Metastatic Pancreatic Carcinoma in the Ovary (tissue), 1 donor: Measurements from ENCODE around the genes GON7, UBR7 and FAM181A.

DNA sequence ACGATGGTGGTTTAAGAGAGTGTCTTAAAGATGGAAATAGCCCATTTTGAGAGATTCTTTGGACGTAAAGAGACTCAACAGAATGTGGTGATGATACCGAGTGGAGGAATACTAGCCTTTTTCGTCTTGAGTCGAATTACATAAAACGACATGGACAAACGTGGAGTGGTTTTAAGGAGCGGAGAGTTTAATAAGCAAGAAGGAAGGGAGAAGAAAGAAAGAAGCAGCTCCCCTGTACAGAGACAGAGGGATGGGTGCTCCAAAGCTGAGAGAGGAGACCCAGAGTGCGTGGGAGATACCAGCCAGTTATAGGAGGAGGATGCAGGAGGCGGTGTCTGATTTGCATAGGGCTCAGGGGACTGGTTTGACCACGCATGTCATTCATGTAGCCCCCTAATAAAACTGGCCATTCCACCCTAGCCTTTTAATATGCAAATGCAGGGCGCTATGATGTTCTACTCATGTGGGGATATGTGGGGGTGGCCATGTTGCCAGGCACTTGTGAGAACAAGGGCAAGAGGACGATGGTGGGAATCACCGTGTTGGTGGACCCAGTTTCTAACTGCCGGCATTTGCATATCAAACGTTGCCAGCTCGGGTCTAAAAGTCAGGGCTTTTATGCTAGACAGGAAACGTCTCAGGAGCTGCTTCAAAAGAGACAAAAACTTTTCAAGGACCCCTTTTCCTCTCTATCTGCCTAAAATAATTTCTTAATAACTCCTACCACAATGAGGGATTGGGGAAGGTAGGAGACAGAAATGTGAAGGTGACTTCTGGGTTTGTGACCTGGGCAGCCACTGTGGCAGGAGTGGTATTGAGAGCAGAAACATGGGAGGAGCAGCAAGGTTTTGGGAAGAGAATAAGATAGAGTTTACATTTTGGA, 2.0 kb upstream of the ATXN3 start:
- PRO-cap, result no peak

- PRO-cap, result no peak
These were observed 86.0 kb downstream of the SLC24A4 start for GRCh38 chr14:92408853-92409552.

DNA sequence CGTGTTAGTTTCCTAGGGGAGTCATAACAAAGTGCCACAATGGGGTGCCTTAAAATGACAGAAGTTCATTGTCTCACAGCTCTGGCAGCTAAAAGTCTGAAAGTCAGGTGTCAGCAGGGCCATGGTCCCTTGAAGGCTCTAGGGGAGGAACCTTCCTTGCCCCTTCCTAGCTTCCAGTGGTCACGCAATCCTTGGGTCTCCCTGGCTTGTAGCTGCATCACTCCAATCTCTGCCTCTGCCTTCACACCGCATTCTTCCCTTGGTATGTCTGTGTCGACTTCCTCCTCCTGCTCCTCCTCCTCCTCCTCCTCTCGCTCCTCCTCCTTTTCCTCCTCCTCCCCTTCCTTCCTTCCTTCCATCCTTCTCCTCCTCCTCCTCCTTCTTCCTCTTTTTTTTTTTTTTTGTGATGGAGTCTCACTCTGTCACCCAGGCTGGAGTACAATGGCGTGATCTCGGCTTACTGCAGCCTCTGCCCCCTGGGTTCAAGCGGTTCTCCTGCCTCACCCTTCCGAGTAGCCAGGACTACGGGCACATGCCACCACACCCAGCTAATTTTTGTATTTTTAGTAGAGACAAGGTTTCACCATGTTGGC, 25.8 kb upstream of the RIN3 start:
- PRO-cap, result no peak

GRCh38 chr14:92490142-92490907, 23.3 kb upstream of the RIN3 start:
- PRO-cap, result no peak

- PRO-cap, result no peak
These were observed 18.9 kb downstream of the RIN3 start for GRCh38 chr14:92532060-92533340.

- PRO-cap, result no peak
These were observed 21.7 kb downstream of the RIN3 start for GRCh38 chr14:92535177-92535732.

GRCh38 chr14:92549839-92550319, 36.3 kb downstream of the RIN3 start:
- PRO-cap, result no peak

DNA sequence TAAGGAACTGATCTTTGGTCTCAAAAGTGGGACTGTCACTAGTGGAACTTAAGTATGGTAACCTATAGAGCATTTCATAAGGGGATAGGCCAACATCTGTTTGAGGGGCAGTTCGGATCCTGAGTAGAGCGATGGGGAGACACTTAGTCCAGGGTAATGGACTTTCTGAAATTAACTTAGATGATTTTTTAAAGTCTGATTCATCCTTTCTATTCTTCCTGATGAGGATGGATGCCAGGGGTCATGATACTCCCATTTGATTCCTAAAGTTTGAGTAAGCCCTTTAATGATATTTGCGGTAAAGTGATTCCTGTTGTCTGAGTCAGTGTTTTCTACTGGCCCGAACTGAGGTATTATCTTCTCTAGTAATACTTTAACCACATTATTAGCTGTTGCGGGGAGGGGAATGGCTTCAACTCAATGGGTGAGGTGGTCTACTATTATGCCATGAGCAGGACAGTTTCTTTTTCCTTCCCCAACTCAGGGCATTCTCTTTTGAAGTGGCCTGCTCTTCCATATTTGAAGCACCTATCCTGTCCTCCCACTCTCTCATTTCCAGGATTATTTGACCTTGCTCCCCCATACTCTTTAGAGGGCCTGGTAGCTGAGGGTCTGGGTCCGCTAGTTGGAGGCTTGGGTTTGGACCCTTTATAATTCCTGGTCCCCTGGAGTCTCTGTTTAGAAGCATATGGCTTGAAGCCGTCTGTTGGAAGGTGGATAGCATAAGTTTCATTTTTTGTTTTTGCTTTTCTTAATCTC, 111.7 kb downstream of the RIN3 start:
- PRO-cap, result no peak

DNA sequence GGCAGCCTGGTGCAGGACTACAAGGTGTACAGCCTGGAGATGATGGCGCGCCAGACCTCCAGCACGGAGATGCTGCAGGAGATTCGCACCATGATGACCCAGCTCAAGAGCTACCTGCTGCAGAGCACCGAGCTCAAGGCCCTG, 95.7 kb downstream of the LGMN start:
- PRO-cap, result no peak

DNA sequence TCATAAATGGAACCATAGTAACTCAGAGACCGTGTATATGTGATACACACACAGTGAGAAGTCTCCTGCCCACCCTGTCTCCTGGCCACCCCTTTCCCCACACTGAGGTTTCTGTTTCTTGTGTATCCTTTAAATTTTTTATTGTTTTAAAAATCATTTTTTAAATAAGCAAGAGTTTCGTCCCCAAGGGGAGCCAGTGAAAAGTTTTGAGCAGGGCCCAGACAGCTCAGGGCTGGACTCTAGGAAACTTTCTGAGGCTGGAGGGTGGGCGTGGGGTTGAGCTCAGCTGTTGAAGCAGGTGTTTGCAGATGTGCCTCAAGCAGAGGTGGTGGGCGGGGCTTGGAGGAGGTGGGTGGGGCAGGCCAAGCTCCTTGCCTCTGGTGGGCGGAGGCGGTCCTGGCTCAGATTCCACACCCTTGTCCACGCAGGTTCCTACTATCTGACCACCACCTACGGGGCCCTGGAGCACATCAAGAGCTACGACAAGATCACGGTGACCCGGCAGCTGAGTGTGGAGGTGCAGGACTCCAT, 63.8 kb downstream of the LGMN start:
- PRO-cap, result no peak

GRCh38 chr14:92724285-92725196, 23.9 kb downstream of the LGMN start:
- PRO-cap, result no peak

GRCh38 chr14:93017212-93018057, 94.5 kb downstream of the CHGA start:
- PRO-cap, result no peak

DNA sequence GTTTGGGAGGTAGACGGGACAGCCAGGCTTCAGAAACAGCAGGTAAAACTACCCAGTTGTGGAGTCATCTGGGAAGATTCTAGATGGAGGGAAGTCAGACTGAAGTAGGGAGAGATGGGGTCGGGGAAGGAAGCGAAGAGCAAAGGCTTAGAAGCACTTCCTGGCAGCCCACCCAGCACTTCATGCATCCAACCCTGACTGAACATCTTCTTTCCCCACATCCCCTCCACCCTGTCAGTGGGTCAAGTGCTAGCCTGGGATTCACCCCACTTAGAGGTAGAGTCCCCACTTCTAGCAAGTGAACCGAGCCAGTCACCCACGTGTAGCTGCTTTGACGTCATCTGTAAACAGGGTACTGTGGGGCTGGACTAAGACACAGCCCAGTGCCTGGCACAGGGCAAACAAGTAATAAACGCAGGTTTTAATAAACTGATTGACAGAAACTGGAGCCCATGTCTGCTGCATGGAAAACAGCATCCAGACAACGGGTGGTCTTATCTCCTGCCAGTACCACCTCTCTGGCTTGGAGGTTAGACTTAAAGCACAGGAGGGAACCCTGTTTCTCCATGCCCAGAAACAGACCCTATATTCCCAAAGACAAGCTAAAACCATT, 61.7 kb downstream of the ITPK1 start:
- PRO-cap, result no peak

- PRO-cap, result no peak
These were observed 22.1 kb upstream of the ITPK1 start for GRCh38 chr14:93137761-93138223.

DNA sequence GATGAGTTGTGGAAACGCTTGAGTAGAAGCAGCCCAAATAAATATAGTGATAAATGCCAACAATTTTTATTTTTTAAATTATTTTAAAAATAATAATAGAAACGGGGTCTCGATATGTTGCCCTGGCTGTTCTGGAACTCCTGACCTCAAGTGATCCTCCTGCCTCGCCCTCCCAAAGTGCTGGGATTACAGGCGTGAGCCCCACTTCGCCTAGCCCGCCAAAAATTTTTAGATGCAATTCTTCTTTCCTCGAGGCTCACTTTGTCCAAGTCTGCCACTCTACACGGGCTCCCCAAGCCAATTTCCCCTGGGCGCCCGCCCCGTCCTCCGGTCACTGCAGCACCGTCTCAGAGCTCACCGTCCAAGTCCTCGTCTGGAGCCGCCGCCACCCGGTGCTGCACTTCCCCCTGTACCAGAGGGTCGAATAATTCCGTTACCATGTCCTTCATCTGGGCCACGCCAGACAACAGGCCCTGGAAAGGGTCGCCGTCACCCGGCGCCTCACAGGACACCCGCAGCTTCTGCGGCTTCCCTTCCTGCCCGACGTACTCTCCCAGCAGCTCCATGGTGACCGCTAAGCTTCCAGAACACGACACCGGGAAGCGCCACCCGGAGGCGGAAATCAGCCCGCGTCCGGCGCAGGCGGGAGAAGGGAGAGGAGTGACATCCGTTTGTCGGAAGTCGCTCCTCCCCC, at the start of gene GON7:
TSS of gene GON7 (minus strand) at position 594 of the 694 bp plus-strand sequence.
- PRO-cap, result bidirectional peak, plus-strand start outside the sequence, minus-strand start at position 594 of the sequence

DNA sequence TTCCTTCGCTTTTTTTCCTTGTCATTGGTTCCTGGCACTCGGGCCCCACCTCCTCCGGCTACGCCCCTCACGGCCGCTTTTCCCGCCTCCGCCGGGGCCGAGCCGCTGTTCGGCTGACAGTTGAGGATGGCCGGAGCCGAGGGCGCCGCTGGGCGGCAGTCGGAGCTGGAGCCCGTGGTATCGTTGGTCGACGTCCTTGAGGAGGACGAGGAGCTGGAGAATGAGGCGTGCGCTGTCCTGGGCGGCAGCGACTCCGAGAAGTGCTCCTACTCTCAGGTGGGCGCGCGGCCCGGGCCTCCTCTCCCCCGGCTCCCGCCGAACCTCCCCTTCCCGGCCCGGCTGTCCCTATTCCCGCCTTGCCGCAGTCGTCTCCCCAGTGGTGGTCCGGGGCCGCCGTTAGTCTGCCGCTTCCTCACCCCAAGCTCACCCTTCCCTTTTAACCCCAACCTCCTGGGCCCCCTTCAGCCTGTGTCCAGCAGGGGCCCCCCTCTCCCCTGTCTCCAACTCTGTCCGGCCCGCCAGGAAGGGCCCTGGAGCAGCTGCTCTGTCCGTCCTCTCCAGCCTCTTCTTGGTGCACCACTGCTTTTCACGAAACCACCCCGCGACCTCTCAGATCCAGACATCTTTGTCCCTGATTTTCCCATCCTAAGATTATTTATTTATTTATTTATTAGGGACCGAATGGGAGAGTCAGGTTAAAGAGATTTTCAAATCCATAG, at the start of gene UBR7:
TSS of gene UBR7 (plus strand) at position 91 of the 719 bp plus-strand sequence.
- PRO-cap, result bidirectional peak, plus-strand start at position 116 of the sequence, minus-strand start outside the sequence

DNA sequence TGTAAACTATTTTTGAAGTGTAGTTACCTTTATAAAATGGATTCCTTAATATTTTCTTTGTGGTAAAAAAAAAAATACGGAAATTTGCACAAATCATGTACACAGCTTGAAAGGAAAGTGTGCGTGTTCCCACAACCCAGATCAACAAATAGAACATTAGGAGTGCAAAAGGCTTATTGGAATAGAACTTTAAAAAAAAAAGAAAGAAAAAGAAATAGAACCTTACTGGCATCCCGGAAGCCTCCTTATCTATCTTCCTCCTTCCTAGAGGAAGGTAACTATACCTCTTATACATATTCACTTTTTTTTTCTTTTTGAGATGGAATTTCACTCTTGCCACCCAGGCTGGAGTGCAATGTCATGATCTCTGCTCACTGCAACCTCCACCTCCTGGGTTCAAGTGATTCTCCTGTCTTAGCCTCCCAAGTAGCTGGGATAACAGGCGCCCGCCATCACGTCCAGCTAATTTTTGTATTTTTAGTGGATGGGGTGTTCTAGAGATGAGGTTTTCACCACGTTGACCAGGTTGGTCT, 1.5 kb downstream of the UBR7 start:
- PRO-cap, result no peak

DNA sequence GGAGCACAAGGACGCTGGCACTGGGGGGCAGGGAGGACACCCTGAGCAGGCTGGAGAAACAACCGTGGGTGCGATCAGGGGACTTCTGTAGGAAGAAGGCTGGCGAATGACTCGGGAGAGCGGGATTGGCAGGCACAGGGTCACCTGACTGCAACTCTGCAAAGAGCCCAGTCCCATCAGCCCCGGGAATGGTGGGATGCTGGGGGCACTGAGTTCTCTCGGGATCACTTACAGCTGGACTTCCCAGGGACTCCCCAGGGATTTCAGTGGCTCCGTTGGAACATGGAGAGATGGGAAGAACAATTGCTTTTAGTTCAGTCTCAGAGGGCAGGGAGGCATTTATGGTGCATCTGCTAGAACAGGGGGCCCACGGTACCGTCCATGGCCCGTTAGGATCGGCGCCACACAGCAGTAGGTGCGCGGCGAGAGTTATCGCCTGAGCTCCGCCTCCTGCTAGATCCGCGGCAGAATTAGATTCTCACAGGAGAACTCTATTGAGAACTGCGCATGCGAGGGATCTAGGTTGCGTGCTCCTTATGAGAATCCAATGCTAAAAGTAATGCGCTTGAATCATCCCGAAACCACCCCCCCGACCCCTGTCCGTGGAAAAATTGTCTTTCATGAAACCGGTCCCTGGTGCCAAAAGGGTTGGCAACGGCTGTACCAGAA, 24.4 kb downstream of the UBR7 start:
- PRO-cap, result bidirectional peak, plus-strand start at position 188 of the sequence, minus-strand start at position 76 of the sequence

DNA sequence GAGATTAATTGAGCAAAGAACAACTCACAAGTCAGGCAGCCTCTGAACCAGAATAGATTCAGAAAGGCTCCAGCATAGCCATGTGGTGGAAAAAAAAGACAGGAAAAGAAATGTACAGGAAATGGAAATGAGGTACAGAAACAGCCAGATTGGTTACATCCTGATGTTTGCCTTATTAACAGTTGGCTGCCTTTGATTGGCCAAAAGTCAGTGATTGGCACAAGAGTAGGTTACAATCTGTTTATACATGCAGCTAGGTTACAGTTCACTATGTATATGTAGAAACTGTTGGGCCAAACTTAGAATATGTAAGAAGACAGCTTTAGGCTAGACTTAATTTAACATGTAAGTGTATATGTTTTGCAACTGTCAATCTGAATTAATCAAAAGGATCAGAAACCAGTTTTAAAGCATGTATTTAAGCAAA, 118.9 kb downstream of the UNC79 start:
- PRO-cap, result no peak

DNA sequence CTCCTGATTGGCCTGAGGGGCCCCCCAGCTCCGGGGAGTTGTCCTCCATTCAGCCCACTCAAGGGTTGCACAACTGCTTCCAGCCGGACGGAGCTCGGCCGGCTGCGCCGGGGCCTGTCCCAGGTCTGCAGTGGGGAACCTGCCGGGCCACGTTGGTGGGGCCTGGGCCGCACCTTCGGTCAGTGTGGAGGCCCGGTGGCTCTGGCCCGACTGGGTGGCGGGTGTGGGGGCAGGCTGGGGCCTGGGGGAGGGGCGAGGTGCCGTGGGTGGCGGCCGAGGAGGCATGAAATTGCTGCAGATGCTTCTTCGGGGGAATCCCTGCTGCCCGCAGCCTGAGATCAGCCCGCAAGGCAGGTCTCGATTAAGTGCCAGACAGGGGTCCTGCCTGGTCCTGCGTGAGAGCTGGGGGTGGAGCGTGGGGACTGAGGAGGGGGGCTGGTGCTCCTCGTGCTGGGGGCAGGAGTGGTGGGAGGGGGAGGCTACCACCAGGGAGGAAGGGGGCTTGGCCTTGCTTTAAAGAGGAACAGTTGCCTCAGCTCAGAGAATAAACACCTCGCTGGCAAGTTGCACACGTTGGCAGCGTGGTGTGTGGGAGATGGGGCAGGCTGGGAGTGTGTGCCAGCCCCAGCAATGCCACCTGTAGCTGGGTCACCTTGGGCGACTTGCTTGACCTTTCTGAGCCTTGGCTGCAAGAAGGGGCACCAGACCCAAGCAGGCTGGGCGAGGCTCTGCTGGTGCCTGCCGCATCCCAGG, at the start of gene FAM181A:
TSS of gene FAM181A (plus strand) at position 68 of the 753 bp plus-strand sequence.
- PRO-cap, result no peak